Parotid gland (tissue), 1 donor: ENCODE measurements around the gene LPCAT1.

DNA sequence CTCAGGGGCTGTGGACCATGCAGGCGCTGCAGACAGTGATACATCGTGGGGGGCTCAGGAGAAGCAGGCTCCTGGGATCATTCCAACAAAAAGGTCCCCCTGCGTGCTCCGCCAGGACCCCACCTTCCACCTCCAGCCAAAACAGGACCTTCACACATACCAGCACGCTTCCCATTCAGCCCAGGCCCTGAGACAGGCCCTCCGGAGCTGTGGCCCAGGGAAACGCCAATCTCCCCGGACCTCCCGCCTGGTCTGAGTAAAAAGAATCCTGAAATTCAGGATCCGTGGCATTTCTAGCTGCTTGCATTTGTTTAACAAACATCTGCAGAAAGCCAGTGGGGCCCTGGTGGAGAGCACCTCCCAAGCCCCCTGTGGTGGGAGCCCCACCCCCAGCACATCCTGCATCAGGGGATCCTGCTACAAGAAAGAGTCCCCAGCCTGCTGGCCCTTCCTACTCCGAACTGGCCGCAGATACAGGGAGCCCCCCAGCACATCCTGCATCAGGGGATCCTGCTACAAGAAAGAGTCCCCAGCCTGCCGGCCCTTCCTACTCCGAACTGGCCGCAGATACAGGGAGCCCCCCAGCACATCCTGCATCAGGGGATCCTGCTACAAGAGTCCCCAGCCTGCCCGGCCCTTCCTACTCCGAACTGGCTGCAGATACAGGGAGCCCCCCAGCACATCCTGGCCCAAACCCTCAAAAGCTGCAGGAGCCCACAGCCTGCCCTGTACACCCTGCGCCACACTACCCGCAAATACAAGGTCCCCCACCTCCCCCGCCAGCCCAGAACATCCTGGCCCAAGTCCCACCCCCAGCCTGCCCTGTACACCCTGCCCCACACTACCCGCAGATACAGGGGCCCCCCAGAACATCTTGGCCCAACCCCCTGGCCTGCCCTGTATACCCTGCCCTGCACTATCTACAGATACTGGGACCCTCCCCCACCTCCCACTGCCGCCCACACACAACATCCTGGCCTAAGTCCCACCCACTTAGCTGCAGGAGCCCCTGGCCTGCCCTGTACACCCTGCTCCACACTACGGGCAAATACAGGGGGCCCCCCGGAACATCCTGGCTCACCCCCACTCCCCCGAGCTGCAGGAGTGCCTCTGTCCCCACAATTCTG is 8.7 kb downstream of the LPCAT1 start:
- PRO-cap = no peak

GRCh38 chr5:1515808-1516186 is 8.0 kb downstream of the LPCAT1 start:
- PRO-cap = no peak

DNA sequence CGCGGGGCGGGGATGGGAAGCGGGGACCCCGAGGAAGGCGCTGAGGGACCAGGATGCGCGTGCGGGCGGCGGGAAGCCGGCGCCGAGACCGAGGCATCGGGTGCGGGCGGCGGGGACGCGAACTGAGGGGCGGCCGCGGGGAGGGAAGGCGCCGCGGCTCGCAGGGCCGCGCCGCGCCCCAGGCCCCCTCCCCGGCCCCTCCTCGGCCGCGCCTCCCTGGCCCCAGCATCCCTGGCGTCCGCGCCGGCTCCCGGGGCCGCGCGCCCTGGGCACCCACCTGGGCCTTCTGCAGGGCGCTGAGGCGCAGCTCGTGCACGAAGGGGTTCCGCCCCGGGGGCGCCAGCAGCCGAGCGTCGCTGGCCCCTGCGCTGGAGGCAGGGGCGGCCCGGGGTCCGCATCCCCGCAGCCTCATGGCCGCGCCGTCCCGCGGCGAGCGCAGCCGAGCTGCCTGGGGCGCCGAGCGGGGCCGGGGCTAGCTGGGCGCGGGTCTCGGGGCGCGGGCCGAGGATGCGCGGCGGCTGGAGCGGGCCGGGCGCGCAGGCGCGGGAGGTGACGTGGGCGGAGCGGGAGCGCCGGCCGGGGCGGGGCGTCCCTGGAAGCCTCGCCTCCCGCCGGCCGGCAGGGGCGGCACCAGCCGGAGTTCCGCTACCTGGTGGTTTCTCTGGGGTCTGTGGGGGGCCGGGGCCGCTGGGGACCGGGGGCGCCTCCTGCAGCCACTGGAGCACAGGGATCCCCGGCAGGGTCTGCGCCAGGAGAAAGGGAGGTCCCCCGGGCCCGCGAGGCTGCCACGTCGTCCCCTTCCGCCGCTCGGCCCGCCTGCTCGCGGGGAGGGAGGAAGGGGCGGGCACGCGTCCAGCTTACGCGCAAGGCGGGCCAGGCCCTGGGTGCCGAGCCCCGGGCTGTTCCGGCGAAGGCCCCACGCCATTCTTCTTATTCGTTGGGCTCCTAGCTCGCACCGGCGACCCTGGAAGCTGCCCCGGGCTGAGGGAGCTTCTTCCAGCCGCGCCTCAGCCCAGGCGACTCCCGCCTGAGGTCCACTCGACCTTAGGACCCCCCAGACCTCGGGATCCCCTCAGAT is at the start of gene LPCAT1:
LPCAT1 (minus strand) TSS at position 528 of the 1,078 bp plus-strand sequence.
- PRO-cap = bidirectional peak, plus-strand start at position 671 of the sequence, minus-strand start at position 520 of the sequence; unidirectional peak, minus-strand start at position 814 of the sequence

- PRO-cap = no peak
Observed at GRCh38 chr5:1552743-1553379, 29.1 kb upstream of the LPCAT1 start.

- PRO-cap = no peak
Observed at GRCh38 chr5:1570656-1571440, 47.1 kb upstream of the LPCAT1 start.

DNA sequence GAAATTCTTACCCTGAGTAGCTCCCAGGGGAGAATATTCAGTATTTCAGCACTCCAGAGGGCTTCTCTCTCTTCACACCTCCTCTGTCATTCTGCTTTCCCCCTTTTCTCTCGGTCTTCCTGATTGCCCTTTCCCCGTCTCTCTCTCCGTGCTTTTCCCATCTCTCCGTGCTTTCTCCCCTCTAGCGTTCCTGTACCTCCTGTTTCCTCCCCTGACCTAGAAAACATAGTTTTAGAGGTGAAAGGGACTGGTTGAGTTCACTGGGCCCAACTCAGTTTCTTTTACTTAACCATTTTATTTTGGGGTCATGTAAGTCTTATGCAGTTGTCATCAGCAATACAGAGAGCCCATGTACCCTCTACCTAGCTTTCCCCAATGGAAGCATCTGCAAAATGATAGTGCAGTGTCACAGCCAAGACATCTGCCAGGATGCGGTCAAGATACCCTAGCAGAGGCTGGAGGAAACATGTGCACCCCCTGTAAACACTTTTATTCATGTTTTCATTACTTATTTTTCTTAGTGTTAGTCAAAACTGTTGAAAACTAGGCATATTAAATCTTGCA is 76.6 kb upstream of the LPCAT1 start:
- PRO-cap = no peak

GRCh38 chr5:2094447-2095173 is 211.9 kb upstream of the IRX4 start:
- PRO-cap = no peak

GRCh38 chr5:2129571-2130108 is 246.9 kb upstream of the IRX4 start:
- PRO-cap = no peak

DNA sequence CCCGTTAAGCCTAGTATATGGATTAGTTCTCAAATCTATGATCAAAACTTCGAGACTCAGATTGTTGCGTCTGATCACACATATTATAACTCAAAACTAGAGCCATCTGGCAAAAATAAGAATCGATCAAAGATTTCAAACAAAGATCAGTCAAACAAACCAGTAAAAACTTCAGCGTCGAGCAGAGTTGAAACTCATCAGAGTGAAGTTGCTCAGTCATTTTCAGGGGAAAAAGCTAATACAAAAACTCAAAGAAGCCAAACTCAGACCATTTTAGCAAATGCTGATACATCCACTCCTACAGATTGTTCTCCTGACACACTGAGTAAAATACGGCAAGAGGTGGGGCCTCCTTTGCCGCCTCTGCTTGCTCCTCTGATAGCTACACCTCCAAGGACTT is 41.4 kb downstream of the ICE1 start:
- PRO-cap = no peak

DNA sequence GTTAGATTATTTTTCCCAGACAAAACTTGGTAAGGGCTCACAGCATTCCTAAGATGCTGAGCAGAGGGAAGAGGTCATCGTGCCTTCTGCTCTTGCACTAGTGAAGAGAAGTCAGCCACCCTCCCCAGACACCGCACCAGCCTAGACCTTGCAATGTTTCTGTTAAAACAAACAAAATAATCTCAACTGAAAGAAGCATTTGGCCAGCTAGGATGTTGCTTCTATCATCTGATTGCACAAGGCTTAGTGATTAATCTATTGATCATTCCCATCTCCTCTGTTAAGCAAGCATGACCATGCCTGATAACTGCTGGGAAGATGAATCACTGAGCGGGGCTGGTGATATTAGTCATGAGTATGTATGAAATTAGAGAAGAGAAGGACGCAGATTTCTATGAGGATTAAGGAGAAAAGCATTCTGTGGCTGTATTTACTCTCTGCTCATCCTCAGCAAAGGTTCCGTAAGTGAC is 219.4 kb downstream of the MED10 start:
- PRO-cap = no peak

DNA sequence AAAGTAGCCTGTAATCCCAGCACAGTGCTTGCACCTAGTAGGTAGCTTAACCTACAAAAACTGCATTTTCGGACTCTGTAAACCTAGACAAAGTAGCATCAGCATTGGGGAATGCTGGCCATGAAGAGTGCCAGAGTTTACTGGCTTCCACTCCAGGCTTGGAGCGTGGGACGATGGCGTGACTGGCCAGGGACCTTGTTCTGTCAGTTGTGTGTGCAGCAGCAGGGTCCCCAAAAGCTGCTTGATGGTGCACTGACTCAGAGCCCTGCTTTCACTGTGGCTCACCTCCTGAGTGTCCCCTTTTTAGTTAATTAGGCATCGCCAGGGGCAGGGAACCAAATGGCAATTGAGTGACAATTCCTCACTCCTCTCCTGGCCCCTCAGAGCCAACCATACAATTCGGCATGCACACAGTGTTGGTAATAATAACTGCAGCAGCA is 4.0 kb downstream of the UBE2QL1 start:
- PRO-cap = no peak

DNA sequence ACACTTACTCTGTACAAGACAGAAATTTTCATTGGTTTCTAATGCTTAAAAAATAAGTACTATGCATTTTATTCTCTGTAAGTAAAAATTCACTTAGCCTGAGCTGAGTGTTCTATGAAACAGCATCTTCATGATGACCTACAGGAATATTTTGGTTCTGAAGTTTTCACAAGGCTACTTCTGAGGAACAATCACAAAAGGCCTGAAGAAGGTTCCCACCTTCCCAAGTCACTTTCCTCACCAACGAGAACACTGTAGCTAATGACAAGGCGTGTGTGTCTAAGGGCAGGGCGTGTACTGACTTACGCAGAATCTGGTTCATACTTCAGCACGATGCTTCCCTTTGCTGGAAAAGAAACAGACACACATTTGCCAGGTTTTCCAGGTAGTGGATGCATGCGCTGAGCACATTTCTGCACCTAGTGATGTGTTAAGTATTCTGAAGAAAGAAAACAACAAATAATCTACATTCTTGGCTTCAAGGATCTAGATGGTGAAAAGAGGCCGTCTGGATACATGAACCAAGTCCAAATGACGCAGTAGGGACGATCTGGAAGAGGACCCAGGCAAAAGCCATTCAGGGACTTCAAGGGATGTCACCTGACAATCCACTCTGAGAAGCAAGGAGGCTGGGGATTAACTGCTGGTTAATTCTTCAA is 30.6 kb downstream of the NSUN2 start:
- PRO-cap = no peak

DNA sequence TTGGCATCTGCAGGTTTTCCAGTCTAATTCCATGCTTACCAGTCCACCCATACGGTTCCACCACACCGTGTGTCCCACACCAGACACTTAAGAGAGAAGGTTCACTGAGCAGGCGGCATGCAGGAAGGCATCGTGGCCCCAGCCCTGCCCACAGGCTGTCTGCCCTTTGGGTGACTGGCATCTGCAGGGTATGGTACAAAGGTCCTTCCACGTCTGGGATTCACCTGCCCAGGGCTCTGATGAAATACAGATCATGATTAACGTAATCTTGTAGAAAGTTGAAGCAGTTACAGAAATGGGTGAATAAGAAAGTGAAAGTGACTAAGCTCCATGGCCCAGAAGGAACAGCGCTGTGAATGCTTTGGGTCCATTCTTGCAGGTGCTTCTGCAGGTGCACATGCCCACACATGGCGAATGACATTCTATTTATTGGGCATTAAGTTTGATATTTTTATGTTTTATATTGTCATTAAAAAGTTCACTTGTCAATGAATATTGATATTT is 27.1 kb downstream of the SRD5A1 start:
- PRO-cap = no peak

DNA sequence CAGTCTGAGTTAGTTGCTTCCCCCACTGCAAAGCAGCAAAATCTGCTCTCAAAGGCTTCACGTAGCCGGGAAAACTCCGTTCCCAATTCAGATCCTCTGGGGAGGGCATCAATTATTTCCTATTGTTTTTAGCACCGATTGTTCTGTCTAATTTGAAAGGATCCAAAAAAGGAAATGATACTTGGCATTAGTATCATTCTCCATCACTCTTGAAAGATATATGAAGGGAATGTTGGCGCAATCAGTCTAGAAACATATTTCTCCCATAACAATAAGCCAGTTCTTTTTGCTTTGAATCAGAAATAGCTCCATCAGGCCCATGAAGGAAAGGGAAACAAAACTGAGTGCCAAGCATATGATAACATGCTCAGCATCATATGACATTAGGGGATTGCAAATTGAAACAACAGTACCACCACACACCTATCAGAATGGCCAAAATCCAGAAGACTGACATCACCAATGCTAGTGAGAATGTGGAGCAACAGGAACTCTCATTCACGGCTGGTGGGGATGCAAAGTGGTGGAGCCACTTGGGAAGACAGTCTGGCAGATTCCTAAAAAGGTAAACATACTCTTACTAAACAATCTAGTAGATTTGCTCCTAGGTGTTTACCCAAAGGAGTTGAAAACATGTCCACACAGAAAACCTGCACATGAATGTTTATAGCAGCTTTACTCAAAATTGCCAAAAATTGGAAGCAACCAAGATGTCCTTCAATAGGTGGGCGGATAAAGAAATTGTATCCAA is 39.9 kb downstream of the SRD5A1 start:
- PRO-cap = no peak

DNA sequence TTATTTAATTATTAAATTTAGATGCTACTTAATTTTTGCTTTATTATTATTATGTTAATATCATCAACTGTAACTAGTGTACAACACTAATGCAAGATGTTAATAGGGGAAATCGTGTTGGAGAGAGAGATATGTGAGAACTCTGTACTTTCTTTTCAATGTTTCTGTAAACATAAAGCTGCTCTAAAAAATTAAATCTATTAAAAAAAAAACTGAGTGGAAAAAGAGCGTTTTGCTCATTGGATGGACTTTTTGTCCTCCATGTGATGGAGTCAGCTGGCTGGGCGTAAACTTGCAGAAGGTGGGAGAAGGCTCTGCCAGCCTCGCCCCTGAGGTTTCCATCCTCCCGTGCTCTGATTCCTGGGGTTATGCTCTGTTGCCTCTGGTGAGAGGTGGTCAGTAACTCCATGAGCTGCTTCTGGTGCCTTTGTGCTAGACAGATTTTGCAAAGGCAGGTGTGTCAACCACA is 39.0 kb upstream of the TENT4A start:
- PRO-cap = no peak

GRCh38 chr5:6704193-6705105 is 8.8 kb upstream of the TENT4A start:
- PRO-cap = no peak

DNA sequence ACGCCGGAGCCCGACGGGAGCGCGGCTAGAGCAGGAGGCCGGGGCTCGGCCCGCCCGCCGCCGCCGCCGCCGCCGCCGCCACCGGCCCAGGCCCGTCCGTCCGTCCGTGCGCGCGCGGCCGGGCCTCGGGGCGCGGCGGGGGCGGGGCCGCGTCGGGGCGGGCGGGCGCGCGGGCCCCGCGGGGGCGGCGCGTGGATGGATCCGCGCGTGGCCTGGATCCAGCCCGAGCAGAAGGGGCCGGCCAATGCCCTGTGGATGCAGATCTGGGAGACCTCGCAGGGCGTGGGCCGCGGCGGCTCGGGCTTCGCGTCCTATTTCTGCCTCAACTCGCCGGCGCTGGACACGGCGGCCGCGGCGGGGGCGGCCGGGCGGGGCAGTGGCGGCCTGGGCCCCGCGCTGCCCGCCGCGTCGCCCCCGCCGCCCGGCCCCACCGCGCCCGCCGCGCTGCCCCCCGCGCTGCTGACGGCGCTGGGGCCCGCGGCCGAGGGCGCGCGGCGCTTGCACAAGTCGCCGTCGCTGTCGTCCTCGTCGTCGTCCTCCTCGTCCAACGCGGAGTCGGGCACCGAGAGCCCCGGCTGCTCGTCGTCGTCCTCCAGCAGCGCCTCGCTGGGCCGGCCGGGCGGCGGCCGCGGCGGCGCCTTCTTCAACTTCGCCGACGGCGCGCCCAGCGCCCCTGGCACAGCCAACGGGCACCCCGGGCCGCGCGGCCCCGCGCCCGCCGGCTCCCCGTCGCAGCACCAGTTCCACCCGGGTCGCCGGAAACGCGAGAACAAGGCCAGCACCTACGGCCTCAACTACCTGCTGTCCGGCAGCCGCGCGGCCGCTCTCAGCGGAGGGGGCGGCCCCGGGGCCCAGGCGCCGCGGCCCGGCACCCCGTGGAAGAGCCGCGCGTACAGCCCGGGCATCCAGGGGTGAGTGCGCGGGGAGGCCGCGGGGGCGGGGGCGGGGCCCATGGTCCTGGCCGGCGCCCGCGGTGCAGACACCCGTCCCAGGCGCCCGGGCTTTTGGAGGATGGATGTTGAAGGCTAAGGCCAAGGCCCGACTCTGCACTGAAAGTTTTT is 887 bp downstream of the TENT4A start:
- PRO-cap = unidirectional peak, minus-strand start at position 98 of the sequence

DNA sequence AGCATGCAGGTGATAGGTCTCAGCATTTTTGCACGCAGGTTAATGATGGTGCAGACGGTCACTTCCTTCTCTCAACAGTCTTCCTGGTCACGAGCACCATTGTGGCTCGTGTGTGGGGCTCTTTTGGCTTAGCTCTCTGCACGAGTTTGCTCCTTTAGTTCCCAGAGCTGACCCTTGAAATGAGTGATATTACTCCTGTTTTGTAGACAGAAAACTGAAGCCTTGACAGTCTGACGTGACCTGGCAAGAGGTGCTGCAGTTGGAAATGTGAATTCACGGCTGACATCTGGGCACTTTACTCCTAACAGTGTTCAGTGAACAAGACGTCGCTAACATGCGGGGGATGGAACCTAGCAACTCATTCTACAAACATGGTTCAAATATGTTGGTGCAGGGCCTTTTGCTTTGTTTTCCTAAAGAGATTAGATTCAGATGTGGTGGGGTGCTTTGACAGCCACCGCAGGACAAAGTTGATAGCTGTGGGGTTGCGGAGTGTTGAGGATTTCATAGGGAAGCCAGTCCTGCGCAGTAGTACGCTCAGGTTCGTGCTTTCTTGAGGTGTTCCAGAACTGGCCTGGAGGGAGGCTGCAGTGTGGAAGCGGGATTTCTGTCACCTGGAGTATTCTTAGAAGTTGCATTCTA is 10.2 kb downstream of the TENT4A start:
- PRO-cap = no peak

DNA sequence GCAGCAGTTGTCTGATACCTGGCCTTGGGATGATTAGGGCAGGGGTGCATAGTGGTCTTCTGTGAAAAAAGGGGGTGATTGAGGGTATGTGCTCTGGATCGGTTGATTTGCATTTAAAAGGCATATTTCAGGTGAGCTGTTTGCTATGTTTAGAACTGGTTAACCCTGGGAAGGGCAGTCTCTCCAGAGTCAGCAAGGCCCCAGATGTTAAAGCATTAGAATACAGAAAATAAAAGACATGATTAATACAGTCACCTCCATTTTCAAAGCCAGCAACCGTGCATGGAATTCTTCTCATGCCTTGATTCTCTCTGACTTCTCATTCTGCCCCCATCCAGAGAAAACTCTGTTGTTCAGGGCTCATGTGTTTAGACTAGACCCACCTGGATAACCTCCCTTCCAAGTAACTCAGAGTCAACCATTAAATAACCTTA is 176.1 kb downstream of the TENT4A start:
- PRO-cap = no peak

DNA sequence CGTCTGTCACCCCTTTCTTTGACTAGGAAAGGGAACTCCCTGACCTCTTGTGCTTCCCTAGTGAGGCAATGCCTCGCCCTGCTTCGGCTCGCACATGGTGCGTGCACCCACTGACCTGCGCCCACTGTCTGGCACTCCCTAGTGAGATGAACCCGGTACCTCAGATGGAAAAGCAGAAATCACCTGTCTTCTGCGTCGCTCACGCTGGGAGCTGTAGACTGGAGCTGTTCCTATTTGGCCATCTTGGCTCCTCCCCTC is 265.0 kb upstream of the ADCY2 start:
- PRO-cap = no peak